PFSK-1 (cell line): ENCODE measurements around a stretch of chr21.

DNA sequence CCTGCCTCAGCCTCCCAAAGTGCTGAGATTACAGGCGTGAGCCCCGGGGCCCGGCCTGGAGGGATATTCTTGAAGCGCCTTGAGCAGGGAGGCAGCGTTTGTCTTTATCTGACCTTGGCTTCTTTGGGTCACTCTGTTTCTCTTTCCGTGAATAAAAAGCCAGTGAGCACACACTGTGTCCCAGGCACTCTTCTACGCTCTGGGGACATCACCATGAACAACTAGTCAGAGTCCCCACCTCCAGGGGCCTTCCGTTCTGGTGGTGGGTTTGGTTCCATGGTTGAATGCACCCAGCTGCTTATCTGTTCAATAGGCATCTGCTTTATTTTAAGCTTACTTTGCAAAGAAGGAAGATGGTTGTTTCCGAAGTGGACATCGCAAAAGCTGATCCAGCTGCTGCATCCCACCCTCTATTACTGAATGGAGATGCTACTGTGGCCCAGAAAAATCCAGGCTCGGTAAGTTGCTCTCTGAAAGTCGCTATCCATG lies 5.7 kb downstream of the MX1 start:
- RRBS: no CpG with 5 or more reads among the region's 12 CpGs

- RRBS: no CpG with 5 or more reads among the region's 7 CpGs
Observed at GRCh38 chr21:41489330-41489728, 18.6 kb downstream of the TMPRSS2 start.

GRCh38 chr21:41605656-41606084 lies 97.7 kb upstream of the TMPRSS2 start:
- RRBS: 62% methylated on average over 4 of the region's 13 CpGs

GRCh38 chr21:41678198-41678827 lies 88.5 kb downstream of the RIPK4 start:
- RRBS: no CpG with 5 or more reads among the region's 12 CpGs

- RRBS: no CpG with 5 or more reads among the region's 17 CpGs
Observed at GRCh38 chr21:41684164-41684826, 82.6 kb downstream of the RIPK4 start.

DNA sequence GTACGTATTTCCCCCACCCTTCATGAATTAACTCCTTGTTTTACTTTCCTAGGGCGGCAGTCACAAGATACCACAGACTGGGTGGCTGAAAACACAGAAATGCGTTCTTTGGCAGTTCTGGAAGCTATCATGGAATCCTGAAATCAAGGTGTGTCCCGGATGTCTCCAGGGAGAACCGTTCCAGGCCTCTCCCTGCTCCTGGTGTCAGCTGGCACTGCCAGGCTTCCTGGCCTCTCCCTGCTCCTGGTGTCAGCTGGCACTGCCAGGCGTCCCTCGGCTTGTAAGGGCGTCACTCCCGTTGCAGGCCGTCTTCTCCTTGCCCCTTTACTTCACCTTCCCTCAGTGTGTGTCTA lies 55.2 kb downstream of the RIPK4 start:
- RRBS: no CpG with 5 or more reads among the region's 10 CpGs

GRCh38 chr21:41712123-41712683 lies 54.6 kb downstream of the RIPK4 start:
- RRBS: 76% methylated on average over 6 of the region's 19 CpGs

DNA sequence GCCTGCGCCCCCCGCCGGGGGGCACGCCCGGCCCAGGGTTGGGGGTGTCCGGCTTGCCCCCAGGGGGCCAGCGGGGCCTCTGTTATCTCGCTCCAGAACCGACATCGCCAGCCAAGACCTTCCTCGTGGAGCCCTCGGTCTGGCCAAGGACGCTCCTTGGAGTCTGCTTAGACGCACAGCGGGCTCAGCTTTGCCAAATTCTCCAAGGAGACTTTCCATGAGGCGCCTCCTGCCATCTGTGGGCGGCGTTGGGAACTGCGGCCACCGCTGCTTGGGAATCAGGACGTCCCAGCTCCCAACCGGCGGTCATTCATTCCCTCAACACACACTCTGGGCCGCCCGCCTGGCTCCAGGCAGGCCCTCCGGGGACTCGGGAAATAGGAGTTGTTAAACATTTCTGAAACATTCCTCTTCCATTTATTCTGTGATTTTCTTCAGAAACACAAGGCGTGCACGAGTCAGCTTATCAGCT lies 11.4 kb upstream of the RIPK4 start:
- RRBS: 9% methylated on average over 5 of the region's 29 CpGs

GRCh38 chr21:41801049-41801461 lies 34.2 kb upstream of the RIPK4 start:
- RRBS: no CpG with 5 or more reads among the region's 16 CpGs

- RRBS: no CpG with 5 or more reads among the region's 29 CpGs
Observed at GRCh38 chr21:41834272-41835020, 44.7 kb downstream of the PRDM15 start.

- RRBS: no CpG with 5 or more reads among the region's 26 CpGs
Observed at GRCh38 chr21:41952710-41953270, 1.0 kb downstream of the C2CD2 start.

GRCh38 chr21:41973390-41973797 lies 19.6 kb upstream of the C2CD2 start:
- RRBS: no CpG with 5 or more reads among the region's 16 CpGs

DNA sequence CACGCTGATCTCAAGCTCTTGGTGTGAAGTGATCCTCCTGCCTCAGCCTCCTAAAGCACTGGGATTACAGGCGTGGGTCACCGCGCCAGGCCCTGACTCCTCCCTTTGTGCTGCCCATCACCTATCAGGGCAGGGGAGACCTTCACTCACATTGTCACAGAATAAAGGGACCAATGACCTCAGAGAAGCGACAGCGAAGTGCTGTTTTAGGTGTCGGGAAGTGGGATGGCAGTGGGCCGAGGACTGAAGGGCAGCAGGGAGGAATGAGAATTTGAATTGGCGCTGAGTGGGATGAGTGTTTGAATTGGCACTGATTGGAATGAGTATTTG lies 12.6 kb upstream of the UMODL1 start:
- RRBS: no CpG with 5 or more reads among the region's 9 CpGs

DNA sequence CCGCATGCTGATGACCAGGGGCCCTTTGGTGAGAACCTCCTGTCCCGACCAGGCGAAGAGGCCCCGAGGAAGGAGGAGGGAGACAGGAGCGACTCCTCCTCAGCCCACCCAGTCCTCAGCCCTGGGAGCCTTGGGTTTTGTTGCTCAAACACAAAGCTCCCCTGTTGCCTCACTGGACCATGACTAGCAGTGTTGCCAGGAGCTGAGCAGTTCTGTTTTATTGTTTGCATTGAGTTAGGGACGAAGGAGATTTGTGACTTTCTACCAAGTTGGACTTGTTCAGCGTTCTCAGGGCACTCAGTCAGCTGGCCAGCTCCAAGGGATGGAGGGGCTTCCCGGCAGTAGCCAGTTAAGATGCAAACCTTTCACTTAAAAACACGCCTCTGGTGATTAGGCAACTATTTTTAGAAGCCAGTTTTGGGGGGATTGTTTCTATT lies 10.1 kb downstream of the UMODL1 start:
- RRBS: no CpG with 5 or more reads among the region's 9 CpGs

GRCh38 chr21:42113833-42114313 lies 42.8 kb downstream of the UMODL1 start:
- RRBS: no CpG with 5 or more reads among the region's 11 CpGs

GRCh38 chr21:42171439-42171725 lies 47.6 kb upstream of the ABCG1 start:
- RRBS: no CpG with 5 or more reads among the region's 3 CpGs

- RRBS: no CpG with 5 or more reads among the region's 9 CpGs
Observed at GRCh38 chr21:42191981-42192439, 26.9 kb upstream of the ABCG1 start.

- RRBS: no CpG with 5 or more reads among the region's 28 CpGs
Observed at GRCh38 chr21:42220098-42220993, 1.4 kb downstream of the ABCG1 start.

- RRBS: no CpG with 5 or more reads among the region's 24 CpGs
Observed at GRCh38 chr21:42221385-42222595, 2.9 kb downstream of the ABCG1 start.

DNA sequence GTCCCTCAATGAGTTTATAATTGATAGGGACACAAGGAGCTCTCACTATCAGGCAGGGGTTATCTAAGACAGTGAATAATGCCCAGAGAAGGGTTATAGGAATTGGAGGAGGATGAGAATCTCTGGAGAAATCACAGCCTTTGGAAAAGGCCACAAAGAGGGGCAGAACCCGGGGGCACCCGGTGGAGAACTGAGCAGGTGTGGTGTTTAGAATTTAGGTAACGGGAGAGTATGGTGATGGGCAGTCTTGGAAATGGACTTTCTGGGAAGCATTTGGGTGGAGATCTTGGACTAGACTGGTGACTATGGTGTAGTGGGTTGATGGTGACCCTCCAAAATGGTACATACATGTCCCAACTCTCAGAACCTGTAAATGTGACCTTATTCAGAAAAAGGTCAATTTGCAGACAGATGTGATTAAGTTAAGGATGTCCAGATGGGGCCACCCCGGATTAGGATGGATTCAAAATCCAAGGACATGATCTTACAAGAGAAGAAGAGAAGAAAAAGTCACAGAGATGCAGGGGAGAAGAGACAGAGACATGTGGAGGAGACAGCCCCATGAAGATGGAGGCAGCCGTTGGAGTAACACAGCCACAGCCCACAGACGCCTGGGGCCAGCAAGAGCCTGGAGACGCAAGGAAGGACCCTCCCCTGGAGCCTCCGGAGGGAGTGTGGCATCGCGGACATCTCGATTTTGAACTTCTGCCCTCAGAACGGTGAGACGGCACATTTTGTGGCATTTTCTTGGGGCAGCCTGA lies 28.5 kb downstream of the ABCG1 start:
- RRBS: no CpG with 5 or more reads among the region's 13 CpGs